ENCODE measurements around a stretch of chr3.

- PRO-cap, 3 experiments = no peak in any of the 3 experiments
- RAMPAGE, long total RNA, 4 experiments = no peak in any of the 4 experiments
- RRBS = no CpG with 5 or more reads among the region's 4 CpGs
Measured at GRCh38 chr3:44915722-44916234, 41.4 kb downstream of the TGM4 start.

DNA sequence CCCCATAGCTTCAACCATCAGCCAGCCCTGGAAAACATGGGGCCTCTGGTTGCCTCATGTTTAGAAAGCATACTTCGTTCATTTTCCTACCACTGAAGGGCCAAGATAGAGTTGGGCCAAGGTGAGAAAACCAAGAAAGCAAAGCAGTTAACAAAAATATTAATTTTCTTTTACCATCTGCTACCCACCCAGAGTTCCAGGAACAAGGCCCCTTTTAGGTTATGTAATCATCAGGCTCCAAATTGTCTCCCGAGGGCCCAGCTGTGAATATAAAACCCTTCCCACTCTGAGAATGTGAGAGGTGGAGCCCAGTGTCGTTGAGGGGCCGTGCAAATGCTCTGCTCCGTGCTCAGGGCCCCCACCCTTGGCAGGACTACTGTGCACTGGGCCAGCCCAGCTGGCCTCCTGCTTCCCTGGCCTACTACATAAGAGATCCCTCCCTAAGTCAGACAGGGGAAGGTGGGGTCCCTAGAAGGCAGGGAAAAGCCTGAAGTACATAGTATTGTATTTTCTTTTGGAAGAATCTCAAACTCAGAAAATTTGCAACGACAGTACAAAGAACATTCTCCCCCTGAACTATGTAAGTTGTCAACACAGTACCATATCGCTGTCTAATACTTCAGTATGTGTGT lies 4.6 kb upstream of the CLEC3B start:
- PRO-cap, 3 experiments = no peak in any of the 3 experiments
- RAMPAGE, long total RNA, 4 experiments = no peak in any of the 4 experiments
- RRBS = no CpG with 5 or more reads among the region's 7 CpGs

DNA sequence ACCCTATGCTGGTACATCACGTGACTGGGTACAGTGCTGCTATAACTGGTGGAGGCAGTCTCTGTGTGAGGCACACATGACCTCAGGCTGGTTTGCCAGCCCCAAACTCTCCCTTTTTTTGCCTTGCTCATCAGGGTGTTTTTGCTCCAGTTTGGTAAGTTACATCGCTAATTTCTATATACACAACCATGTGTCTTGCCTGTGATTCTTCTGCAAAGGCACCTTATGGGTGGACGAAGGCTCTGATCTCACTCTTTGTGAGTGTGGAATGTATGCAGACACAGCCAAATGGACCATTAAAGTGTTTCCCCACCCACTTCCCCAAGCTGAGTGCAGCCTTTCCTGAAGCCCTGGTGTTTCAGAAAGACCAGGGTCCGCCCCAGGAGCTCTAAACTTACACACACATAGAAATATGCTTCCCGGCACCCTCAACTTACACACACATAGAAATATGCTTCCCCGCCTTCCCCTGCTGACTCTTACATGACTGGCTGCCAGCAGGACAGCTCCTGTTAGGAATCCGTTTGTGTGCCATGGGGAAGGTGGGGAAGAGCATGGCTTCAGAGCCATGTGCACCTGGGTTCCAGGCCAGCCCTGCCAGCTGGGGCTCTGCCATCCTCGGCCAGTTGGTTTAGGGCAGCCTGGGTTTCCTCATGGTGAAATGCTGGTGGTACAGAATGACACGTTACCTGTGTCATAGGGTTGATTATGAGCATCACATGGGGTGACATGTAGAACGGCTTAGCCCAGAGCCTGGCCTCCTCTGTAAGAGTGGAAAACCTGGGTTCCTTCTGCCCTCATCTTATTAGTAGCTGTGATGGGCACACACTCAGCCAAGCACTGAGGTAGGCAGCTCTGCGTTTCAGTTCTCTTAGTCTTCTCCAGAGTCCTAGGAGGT lies 3.5 kb downstream of the CLEC3B start:
- PRO-cap, 3 experiments = no peak in any of the 3 experiments
- RAMPAGE, long total RNA, 4 experiments = no peak in any of the 4 experiments
- RRBS = no CpG with 5 or more reads among the region's 11 CpGs

GRCh38 chr3:45033857-45034487 lies 7.9 kb downstream of the CLEC3B start:
- PRO-cap, 3 experiments = peak in 2 of 3 experiments; most common plus-strand start chr3:45034045 (in 2); most common minus-strand start chr3:45033919 (in 1)
- RAMPAGE, long total RNA, 4 experiments = no peak in any of the 4 experiments
- RRBS = no CpG with 5 or more reads among the region's 10 CpGs

GRCh38 chr3:45045341-45045791 lies 19.3 kb downstream of the CLEC3B start:
- PRO-cap, 3 experiments = no peak in any of the 3 experiments
- RAMPAGE, long total RNA, 4 experiments = no peak in any of the 4 experiments
- RRBS = no CpG with 5 or more reads among the region's 7 CpGs

GRCh38 chr3:45092061-45092664 lies 54.0 kb downstream of the CDCP1 start:
- PRO-cap, 3 experiments = no peak in any of the 3 experiments
- RAMPAGE, long total RNA, 4 experiments = no peak in any of the 4 experiments
- RRBS = no CpG with 5 or more reads among the region's 5 CpGs

DNA sequence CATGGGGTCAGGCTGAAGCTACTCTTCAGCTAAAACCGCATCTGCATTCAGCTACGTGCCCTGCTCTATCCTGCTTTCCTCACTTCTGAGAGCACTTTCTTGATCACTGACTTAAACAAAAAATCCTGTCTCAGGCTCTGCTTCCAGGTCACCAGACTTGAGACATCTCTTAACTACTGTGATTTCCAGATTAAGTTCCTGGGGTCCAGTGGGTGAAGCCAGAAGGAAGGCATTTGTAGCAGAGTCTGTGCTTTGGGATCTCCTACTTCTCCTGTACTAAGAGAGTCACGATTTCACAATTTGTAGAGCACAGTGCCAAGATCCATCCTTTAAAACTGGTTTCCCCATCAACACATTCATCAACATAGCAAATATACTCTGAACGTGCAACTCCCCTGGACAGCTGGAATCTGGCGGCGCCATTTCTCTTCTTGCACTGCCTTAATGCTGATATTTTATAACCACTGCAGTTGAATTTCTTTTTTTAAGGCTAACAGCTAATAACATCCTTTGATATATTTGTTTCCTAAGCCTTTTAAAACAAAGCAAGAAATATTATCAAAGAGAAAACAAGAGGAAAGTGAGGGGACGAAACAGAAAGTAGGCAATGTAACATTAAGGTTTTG lies 33.2 kb downstream of the CDCP1 start:
- PRO-cap, 3 experiments = no peak in any of the 3 experiments
- RAMPAGE, long total RNA, 4 experiments = no peak in any of the 4 experiments
- RRBS = no CpG with 5 or more reads among the region's 7 CpGs

DNA sequence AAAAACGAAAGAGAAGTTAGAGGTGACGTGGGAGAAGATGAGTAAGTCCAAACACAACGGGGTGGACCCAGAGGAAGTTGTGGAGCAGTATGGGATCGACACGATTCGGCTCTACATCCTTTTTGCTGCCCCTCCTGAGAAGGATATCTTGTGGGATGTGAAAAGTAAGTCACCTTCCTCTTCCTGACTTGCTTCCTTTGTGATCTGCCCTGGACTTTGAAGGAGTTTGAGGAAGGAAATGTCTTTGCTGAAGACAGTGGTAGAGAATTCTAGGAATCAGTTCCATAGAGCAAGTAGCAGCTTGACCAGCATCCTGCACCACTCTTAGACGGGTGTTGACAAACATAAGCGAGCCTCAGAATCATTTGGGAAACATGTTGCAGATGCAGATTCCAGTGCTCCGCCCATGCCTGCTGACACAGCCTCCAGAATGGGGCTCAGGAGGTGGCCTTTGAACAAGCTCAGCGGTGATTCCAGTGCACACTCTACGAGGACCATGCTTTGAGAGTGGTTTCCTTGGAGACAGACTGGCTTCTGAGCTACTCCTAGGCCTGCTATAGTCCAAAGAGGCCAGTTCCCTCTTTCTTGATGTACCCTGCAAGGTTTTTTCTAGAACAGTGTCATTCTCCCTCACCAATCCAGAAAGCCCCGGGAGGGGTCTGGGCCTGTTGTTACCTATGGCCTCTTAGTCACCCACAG lies 78.3 kb upstream of the LIMD1 start:
- PRO-cap, 3 experiments = peak in 1 of 3 experiments; most common plus-strand start position 70 of the sequence (in 1)
- RAMPAGE, long total RNA, 4 experiments = no peak in any of the 4 experiments
- RRBS = no CpG with 5 or more reads among the region's 12 CpGs

DNA sequence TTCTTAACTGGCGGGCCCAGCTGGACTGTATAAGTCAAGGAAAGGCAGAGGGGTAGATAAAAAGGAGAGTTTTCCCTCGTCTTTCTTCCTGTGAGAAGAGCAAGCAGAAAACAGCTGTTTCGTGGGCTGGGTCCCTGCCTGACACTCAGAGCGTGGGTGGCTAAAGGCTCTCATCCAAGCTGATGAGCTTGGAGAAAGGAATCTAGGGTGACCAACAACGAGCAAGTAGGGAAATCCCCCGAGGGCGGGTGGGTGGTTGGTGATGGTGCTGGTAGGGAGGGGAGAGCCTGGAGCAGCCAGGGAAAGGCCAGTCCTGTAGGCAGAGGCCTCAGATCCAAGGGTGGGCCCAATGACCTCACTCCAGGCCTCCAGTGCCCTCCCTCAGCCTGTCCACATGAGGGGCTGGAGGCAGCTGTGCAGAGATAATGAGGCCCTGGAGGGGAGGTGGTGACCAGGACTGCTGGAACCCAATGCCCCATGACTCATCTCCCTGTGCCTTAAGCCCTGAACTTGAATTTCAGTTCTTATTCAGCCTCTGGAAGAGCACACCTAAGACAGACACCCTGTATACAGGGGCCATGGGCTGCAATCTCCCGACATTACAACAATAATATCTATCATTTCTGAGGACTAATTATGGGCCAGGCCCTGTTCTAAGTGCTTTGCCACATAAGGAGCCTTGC lies 43.0 kb upstream of the LIMD1 start:
- PRO-cap, 3 experiments = no peak in any of the 3 experiments
- RAMPAGE, long total RNA, 4 experiments = no peak in any of the 4 experiments
- RRBS = no CpG with 5 or more reads among the region's 8 CpGs

DNA sequence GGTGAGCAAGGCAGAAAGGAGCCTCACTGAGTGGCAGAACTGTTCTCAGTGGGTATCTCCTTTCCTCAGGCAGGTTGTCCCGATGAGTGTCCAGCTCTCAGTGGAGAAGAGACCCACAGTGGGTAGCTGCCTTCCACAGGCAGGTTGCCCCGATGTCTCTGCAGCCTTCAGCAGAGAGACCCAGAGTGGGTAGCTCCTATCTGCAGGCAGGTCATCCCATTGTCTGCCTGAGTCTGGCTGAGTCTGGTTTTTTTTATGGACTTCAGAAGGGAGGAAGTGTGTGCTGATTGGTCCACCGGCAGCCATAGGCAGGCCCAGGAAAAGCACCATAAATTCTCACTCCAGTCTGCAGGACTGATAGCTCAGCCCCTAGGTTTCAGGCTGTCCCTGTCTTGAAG lies 3.8 kb upstream of the LIMD1 start:
- PRO-cap, 3 experiments = no peak in any of the 3 experiments
- RAMPAGE, long total RNA, 4 experiments = no peak in any of the 4 experiments
- RRBS = no CpG with 5 or more reads among the region's 3 CpGs

DNA sequence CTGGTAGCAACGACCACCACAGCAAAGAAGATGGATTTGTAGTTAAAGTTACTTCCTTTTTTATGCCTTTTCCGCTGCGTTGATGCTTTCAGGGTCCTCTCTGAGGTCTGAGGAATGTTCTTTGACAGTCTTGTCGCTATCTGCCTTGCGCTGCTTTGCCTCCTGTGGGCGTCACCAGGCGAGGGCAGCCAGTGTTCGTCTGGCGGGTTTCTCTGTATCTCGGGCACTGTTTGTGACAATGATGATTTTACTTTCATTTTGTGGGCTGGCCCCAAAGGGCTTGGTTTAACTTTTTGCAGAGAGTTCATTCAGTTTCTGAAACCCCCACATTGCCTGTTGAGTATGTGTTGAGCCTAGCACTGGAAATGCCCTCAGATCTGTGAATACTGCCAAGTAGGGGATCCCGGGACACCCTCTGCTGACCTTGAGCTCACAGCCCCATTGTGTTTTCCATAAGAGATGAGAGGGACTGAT lies 24.6 kb upstream of the SACM1L start:
- PRO-cap, 3 experiments = peak in 1 of 3 experiments; most common plus-strand start position 191 of the sequence (in 1)
- RAMPAGE, long total RNA, 4 experiments = no peak in any of the 4 experiments
- RRBS = no CpG with 5 or more reads among the region's 11 CpGs

DNA sequence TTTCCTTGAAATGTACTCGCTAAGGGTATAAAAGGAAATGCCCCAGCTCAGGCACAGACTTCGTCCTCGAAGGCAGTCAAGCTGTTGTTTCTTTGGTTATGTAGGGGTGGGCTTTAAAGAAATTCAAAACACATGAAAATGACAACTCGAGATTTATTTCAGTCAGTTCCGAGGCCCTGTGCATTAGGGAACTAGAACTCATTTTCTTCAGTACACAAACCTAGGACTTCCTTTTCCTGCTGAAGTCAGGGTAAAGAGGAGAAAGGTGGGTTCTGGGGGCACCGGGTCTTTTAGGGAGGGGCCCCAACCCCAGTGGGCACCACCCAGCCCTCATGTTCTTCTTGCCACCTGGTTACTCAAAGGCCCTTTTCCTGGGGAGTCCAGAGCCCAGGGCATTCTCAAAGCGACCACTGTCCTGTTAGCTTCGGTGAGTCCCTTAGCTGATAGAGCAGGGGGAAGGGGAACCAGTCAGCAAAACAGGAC lies 7.7 kb downstream of the CCR9 start:
- PRO-cap, 3 experiments = no peak in any of the 3 experiments
- RAMPAGE, long total RNA, 4 experiments = no peak in any of the 4 experiments
- RRBS = no CpG with 5 or more reads among the region's 8 CpGs

DNA sequence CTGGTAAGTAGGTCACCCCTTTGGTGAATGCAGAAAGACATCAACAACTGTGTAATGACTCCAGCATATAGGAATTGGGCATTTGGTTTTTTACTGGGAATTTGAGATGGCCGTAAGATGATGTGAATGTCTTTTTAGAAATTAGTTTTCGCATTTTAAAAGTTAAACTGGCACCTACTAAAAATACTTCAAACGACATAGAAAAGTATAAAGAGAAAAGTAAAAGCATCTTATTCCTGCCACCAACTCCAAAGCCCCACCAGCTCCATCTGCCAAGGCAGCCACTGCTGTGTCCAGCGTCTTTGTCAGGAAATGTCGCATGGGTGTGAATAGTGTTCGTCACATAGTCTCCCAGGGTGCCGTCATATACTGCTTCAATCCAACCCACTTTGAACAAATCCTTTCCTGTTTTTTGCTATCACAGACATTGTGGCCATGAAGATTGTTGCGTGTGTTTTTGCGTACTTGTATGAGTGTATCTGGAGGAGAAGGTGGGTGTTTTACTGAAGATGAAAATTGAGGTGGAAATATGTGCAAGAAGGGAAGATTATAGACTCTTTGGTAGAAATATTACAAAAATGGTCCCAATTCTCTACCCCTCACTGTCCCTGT lies 25.5 kb downstream of the CCR9 start:
- PRO-cap, 3 experiments = no peak in any of the 3 experiments
- RAMPAGE, long total RNA, 4 experiments = no peak in any of the 4 experiments
- RRBS = no CpG with 5 or more reads among the region's 9 CpGs

GRCh38 chr3:45943616-45943880 lies 284 bp downstream of the CXCR6 start:
- PRO-cap, 3 experiments = no peak in any of the 3 experiments
- RAMPAGE, long total RNA, 4 experiments = no peak in any of the 4 experiments
- RRBS = no CpG with 5 or more reads among the region's 1 CpG

DNA sequence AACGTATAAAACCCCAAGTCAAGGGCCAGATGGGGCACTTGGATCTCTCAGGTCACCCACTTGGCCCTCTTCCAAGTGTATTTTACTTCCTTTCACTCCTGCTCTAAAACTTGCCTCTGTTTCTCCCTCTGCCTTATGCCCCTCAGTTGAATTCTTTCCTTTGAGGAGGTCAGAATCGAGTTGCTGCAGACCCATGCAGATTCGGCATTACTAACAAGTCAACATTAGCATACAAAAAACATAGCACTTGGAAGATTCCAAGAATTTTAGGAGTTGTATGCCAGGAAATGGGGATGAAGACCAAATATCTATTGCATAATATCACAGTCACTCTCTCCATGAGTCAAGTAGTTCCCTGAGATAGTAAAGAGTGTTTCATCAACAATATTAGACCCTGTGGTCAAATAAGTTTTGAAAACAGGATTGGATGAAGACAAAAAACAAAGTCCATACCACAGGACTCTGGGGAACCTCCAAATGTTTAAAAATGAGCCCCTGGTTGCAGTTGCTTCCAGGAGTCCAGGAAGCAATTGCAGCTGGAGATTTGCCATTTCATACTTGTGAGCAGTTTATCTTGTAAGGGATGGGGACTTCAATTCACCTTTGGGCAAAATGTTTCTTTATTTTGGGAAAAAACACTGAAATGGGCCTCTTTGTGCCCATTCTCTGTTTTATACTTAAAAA lies 11.0 kb upstream of the FYCO1 start:
- PRO-cap, 3 experiments = peak in 1 of 3 experiments; most common plus-strand start position 414 of the sequence (in 1); most common minus-strand start position 212 of the sequence (in 1)
- RAMPAGE, long total RNA, 4 experiments = no peak in any of the 4 experiments
- RRBS = no CpG with 5 or more reads among the region's 3 CpGs

- PRO-cap, 3 experiments = peak in 1 of 3 experiments; most common plus-strand start chr3:46206828 (in 1); most common minus-strand start chr3:46206825 (in 1)
- RAMPAGE, long total RNA, 4 experiments = no peak in any of the 4 experiments
- RRBS = no CpG with 5 or more reads among the region's 4 CpGs
Measured at GRCh38 chr3:46206638-46207083, 1.5 kb downstream of the CCR1 start.

DNA sequence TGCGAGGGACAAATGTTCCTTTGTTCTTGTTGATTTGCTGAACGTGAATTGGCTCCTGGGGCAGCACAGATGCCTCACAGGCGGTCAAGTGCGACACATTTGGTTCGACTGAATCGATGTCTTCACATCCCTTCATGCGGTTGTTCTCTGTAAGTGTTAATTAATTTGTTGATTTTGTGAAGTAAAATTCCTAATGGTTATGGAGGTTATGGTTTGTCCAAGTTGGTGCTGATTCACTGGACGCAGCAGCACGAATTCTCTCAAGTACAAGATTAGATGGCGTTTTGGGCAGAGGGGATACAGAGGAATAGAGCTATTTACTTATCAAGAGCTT lies 192 bp downstream of the FAM240A start:
- PRO-cap, 3 experiments = no peak in any of the 3 experiments
- RAMPAGE, long total RNA, 4 experiments = no peak in any of the 4 experiments
- RRBS = no CpG with 5 or more reads among the region's 10 CpGs

- PRO-cap, 3 experiments = no peak in any of the 3 experiments
- RAMPAGE, long total RNA, 4 experiments = no peak in any of the 4 experiments
- RRBS = no CpG with 5 or more reads among the region's 8 CpGs
Measured at GRCh38 chr3:46663740-46664447, 29.6 kb downstream of the ALS2CL start.

- PRO-cap, 3 experiments = no peak in any of the 3 experiments
- RAMPAGE, long total RNA, 4 experiments = no peak in any of the 4 experiments
- RRBS = no CpG with 5 or more reads among the region's 5 CpGs
Measured at GRCh38 chr3:46699920-46700280, 1.3 kb upstream of the TMIE start.

- PRO-cap, 3 experiments = peak in 1 of 3 experiments; most common plus-strand start chr3:46812684 (in 1); most common minus-strand start chr3:46812558 (in 1)
- RAMPAGE, long total RNA, 4 experiments = no peak in any of the 4 experiments
- RRBS = 1% methylated on average over 12 of the region's 33 CpGs
Measured at GRCh38 chr3:46812432-46812918, 50.8 kb downstream of the MYL3 start.